Measurements from ENCODE around the gene ADPRS.

- RRBS, 2 experiments: no CpG with 5 or more reads among the region's 4 CpGs
These were observed 14.1 kb downstream of the SFPQ start for GRCh38 chr1:35178628-35179410.

DNA sequence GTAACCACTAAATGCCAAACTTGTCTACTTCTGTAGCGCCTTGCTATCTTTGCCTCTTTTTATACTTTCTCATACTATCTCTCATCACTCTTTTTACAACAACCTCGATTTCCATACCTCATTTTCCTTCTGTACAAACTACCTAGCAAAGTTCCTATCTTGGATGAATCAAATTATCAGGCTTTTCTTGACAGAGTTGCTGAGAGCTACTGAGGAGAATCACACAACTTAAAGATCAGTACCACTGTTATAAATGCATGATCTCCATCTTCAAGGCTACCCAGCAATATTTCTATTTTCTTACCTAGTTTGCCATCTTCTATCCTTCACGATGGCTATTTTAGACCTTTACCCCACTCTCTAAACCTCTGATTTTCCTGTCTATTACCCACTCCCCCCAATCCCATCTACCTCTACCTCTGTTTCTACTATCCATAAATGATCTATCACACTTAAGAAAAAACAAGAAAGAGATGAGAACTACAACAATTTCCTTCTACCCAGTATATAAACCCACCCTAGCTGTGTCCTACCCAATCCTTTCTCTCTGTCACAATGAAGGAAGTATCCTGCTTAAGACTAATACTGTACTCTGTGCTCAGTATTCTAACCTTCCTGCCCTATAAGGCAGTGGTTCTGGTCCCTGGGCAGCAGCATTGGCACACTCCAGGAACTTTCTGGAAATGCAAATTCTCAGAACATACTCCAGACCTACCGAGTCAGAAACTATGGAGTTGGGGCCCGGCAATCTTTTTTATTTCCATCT lies 54.3 kb downstream of the KIAA0319L start:
- RRBS, 2 experiments: no CpG with 5 or more reads among the region's 5 CpGs

DNA sequence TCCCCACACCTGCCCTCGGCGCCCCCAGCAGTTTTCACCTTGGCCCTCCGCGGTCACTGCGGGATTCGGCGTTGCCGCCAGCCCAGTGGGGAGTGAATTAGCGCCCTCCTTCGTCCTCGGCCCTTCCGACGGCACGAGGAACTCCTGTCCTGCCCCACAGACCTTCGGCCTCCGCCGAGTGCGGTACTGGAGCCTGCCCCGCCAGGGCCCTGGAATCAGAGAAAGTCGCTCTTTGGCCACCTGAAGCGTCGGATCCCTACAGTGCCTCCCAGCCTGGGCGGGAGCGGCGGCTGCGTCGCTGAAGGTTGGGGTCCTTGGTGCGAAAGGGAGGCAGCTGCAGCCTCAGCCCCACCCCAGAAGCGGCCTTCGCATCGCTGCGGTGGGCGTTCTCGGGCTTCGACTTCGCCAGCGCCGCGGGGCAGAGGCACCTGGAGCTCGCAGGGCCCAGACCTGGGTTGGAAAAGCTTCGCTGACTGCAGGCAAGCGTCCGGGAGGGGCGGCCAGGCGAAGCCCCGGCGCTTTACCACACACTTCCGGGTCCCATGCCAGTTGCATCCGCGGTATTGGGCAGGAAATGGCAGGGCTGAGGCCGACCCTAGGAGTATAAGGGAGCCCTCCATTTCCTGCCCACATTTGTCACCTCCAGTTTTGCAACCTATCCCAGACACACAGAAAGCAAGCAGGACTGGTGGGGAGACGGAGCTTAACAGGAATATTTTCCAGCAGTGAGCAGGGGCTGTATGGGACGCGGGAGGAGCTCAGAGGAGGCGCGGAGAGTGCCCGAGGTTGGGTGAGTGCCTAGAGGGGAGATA lies 4.4 kb downstream of the TFAP2E start:
- RRBS, 2 experiments: no CpG with 5 or more reads among the region's 57 CpGs

DNA sequence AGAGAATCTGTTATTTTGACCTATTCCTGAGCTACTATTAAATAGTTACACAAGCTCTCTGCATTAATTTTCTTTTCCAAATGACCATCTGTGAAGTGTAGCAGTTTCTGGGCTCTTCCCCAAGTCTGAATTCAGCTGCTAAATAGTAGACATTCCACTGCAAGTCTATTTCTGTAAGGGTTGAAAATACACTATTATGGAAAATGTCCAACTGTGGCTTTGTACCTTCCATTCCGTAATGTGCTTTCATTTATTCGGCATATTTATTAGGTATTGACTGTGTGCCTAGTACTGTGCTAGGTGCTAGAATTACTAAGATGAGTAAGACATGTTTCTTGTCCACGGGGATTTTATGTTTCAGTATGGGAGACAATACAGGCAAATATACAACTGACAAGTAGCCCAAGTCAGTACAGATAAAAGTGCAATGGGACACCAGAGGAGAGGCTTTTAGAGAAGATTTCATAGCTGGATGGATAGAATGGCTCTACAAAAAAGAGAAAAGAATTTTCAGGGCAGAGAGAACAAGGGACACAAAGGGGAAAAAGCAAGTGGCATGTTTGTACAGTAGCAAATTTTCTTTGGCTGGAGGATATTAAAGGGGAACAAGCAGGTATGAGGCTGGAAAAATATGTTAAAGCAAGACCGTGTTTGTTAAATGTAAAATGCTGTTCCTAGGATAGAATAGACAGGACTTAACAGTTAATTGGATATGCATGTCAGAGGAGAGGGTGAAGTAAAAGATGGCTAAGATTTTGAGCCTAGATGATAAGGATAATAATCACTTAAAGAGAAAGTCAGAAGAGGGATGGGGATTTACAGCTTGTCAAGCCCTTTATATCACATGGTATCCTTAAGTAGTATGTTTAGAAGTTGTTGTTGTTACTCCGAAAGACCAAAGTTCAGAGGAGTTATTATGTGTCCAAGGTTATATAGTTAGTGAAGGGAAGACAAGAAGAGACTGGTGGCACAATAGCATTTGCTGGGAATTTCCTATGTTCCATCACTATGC lies 31.2 kb upstream of the AGO1 start:
- RRBS, 2 experiments: no CpG with 5 or more reads among the region's 5 CpGs

GRCh38 chr1:35888159-35888904 lies 5.3 kb downstream of the AGO1 start:
- RRBS, 2 experiments: 87% methylated on average over 5 of the region's 15 CpGs; no CpG with 5 or more reads in 1 of the 2 experiments

DNA sequence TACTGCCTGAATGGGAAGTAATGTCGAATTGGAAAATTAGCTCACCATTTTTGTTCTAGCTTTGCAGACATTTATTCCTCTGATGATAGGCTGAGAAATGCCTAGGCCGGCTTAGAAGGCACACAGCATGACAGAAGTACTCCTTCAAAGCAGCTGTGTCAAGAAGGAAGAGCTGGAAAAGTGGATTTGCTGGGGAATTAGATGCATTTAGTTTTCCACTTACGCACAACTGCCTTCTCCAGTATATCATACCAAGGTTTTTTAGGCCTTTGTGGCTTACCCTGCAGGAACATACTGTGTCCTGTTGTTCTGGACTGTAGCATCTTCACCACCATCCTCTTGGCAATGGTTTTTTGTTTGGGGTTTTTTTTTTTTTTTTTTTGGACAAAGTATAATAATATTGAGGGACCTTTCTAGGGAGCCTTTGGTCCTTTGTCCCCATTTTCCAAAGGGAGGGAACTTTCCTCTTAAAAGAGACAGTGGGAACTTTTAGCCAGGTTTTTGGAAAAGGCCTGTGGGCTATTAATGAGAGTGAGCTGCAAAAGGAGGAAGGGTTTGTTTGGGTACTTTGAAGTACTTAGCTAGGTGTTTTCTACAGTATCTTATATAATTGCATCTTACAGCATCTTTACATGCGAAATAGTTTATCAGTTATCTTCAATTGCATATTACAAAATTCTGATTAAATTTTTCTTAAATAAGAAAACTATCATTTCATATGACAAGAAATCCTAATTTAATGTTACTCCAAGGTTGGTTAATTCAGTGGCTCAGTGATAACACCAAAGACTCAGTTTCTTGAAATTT lies 4.1 kb upstream of the AGO3 start:
- RRBS, 2 experiments: no CpG with 5 or more reads among the region's 4 CpGs

DNA sequence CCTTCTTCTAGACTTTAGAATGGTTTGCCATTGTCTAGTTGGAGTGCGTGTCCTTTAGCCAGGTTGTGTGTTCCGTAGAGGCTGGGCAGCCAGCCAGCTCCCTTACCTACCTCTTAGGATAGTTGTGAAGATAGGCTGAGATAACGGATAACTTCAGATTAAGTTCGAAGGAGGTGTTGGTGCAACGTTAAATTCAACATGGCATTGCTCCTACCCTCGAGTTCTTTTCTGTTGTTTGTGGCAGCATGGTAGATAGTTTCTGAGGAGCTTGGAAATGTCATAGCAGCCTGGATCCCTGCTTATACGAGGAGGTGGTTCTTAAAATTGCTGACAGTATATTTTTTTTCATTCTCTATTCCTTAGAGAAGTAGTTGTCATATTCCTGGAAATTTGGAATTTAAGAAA lies 814 bp downstream of the AGO3 start:
- RRBS, 2 experiments: no CpG with 5 or more reads among the region's 7 CpGs

DNA sequence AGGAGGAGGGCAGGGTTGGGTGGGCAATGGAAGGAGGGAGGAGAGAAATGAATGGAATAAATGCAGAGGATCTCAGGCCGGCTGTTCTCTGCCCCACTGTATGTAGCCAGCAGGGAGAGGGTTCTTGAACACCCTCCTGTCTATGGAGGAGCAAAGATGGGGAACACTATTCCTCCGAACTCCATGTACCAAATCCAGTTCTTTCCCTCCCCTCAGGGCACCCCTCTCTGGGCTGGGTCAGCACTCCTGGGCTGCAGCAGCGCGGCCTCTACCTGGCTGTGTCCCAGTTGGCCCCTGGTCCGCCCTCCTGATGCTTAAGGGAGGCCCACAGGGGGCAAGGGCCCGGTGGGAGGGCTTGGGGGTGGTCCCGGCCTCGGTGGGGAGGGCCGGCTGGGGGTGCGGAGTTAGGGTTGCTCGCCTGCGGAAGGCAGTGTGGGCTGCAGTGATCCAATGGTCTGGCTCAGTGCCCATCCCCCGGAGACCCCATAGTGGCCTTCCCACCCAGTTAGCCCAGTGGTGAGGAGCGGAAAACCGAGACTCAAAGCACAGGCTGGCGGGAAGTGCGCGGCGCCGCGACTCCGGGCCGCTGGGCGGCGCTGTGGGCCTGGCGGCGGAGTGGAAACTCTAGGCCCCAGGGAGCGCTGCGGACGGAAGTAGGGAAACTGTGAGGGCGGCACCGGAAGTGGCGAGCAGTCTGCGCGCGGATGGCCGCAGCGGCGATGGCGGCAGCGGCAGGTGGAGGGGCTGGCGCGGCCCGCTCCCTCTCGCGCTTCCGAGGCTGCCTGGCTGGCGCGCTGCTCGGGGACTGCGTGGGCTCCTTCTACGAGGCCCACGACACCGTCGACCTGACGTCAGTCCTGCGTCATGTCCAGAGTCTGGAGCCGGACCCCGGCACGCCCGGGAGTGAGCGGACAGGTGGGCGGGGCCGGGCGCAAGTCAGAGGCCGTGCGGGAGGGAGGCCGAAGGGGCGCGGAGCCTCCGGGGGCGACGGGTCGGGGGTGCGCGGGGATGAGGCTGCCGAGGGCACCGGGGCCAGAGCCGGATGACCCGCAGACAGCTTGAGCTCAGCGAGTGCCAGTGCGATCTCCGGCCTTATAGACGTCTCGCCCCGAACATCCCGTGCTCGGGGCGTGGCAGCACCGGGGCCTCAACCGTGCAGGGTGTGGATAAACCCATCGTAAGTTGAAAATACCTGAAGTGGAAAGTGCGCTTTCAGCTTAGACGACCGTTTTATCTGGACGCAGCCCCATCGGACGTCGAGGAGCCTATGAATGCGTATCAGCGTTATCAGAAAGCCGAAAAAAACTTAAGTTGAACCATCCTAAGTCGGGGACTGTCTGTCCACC lies at the start of gene ADPRS:
TSS of gene ADPRS (plus strand) at position 692 of the 1,346 bp plus-strand sequence.
- RRBS, 2 experiments: 1 to 2% methylated on average over 48 of the region's 103 CpGs

DNA sequence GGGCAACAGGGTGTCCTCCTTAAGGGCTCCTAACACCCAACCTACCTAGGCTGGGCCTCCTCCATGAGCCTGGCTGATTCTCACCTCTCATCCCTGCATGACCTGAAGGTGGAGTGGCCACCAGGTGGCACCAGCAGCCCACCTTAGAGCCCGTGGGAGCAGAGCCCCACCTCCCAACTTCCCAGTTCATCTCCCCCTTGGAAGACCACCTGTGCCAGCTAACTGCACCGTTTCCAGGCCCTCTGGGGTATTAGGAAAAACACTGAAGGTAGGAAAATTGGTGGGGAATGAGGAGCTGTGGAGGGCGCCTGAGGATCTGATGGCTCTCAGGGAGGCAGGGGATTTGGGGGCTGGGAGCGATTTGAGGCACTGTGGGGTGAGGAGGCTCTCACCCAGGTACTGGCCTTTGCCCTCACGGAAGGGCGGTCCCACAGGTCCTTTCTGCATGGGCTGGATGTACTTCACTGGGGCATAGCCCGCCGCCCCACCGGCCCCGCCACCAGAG lies 11.0 kb downstream of the ADPRS start:
- RRBS, 2 experiments: no CpG with 5 or more reads among the region's 10 CpGs

- RRBS, 2 experiments: no CpG with 5 or more reads among the region's 13 CpGs
These were observed 16.0 kb downstream of the COL8A2 start for GRCh38 chr1:36108926-36109564.

DNA sequence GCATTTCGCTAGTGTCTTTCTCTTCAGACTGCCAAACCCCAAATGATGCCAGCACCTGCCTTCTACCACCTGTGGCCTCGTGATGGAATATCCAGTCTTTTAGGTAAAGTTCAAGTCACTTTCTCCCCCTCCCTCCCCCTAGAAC lies 551 bp upstream of the TRAPPC3 start:
- RRBS, 2 experiments: no CpG with 5 or more reads among the region's 2 CpGs

DNA sequence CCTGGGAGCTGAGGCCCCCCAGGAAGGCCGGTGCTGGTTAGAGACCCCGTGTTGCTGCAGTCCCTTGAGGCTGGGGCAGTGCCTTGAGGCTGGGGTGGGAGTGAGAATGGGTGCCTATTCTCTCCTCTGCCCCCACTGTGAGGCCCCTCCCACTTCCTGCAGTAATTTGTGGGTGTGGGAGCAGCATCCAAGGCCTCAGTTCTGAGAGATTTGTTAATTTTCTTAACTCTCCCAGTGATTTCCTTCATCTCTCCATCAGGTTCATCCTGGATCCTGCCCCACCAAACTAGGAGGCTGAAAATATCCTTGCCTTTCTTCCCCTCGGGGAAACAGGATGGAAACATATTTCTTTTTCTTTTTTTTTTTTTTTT lies 2.6 kb upstream of the TRAPPC3 start:
- RRBS, 2 experiments: no CpG with 5 or more reads among the region's 3 CpGs

DNA sequence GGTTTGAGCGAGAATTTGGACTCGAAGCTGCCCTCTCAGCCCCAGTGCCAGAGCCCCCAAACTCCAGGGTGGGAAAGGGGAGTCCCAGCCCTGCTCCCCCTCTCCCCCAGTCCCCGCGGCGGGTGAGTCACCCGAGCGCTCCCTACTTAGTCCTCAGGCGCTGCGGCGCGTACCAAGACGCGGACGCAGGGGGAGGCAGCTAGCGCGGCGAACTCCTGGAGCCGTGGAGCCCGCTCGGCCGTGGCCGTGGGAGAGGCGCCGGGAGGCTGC lies 288 bp upstream of the MAP7D1 start:
- RRBS, 2 experiments: no CpG with 5 or more reads among the region's 24 CpGs

GRCh38 chr1:36156432-36157399 lies 756 bp downstream of the MAP7D1 start:
- RRBS, 2 experiments: 2 to 4% methylated on average over 12 of the region's 59 CpGs

- RRBS, 2 experiments: no CpG with 5 or more reads among the region's 6 CpGs
These were observed 24.2 kb downstream of the MAP7D1 start for GRCh38 chr1:36180067-36180583.

- RRBS, 2 experiments: no CpG with 5 or more reads among the region's 10 CpGs
These were observed 36.1 kb upstream of the SH3D21 start for GRCh38 chr1:36270040-36270563.

- RRBS, 2 experiments: no CpG with 5 or more reads among the region's 6 CpGs
These were observed 853 bp upstream of the SH3D21 start for GRCh38 chr1:36305194-36305836.

- RRBS, 2 experiments: no CpG with 5 or more reads among the region's 5 CpGs
These were observed 24.6 kb downstream of the STK40 start for GRCh38 chr1:36361193-36361485.

GRCh38 chr1:36387203-36388066 lies 1.7 kb upstream of the STK40 start:
- RRBS, 2 experiments: no CpG with 5 or more reads among the region's 12 CpGs

DNA sequence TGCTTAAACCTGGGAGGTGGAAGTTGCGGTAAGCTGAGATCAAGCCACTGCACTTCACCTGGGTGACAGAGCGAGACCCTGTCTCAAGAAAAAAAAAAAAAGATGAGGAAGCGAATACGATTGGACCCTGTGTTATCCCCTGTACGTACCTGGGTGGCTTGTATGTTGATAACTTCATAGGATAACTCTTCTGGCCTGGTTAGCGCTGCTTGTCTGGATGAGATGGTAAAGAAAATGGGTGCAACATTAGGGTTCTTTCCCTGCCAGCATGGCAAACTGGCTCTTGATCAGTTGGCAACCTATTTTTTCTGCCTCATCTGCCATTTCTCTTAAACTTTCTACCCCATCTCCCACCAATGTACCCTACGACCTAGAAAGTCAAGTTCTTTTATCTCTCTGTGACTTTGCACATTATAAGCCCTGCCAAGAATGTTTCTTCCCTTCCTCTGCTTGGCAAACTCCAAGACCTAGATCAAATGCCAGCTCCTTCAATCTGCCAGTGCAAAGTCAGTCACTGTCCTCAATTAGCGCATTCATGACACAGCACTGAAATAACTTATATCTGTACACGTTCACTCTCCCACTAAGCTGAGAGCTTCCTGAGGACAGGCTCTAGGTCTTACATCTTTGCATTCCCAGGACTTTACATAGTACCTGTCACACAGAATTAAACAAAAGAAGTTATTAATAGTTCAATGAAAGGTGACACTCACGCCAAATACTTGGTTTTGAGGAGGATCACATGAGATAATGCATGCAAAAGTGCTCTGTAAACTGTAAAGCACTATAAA lies 21.3 kb upstream of the LSM10 start:
- RRBS, 2 experiments: no CpG with 5 or more reads among the region's 10 CpGs